Natural killer cell (primary cell): ENCODE results near the gene TCF12.

DNA sequence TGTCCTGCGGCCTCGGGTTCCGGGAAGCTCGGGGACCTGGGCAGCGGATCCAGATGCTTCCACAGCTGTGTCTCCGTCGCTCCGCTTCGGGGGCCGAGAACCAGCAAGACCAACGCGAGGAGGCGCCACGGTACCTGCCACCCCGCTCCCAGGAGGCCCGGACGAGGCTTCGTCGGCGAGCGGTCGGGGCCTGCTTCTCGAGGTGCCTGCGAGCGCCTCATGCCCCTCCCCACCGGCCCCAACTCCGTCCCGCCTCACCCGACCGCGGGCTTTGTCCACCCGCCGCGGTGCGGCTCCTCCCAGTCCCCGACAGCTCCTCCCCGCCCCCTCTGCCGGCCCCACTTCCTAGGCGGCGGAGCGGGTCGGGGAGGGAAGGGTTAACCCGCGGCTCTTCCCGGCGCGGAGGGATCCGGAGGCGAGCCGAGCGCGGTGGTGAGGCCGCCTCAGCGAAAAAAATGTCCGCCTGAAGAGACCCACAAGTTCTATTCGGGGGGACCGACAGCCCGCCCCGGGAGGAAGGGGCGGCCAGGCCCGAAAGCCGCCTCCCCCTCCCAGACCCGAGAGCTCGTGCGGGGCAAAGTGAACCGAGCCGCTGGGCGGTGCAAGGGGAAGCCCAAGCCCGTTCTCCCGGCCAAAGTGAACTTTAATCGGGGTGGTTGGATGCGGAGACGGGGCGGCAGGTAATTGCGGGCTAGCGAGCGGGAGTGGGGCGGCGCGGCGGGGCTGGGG lies at the start of gene TCF12:
Gene TCF12, plus strand, starts transcription at position 418 of the 729 bp plus-strand sequence.
- PRO-cap: bidirectional peak, plus-strand start at position 646 of the sequence, minus-strand start at position 246 of the sequence

GRCh38 chr15:56992888-56993677 lies 74.6 kb downstream of the TCF12 start:
- PRO-cap: no peak

DNA sequence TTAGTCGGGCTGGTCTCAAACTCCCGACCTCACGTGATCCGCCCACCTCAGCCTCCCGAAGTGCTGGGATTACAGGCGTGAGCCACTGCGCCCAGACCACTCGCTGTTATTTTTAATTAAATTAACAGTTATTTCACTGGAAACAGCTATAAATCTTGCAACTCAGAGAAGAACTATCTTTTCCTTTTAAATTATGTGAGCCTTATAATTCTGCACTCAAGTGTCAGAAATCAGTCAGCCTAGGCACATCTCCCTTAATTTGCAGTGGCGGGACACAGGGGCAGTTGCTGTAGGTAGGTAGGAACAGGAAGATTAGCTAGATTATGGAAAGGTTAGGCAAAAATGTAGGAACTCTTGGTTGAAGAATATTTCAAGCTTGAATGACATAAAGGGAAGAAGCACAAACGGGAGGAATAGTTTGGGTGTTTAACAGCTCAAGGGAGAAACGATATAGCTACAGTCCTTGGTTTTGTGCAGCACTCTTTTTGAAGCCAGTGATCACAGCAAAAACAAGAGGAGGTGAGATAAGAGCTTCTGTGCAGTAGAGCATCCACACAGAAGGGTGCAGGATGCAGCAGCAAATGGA lies 223.2 kb downstream of the TCF12 start:
- PRO-cap: no peak

GRCh38 chr15:57143214-57143945 lies 224.9 kb downstream of the TCF12 start:
- PRO-cap: no peak

GRCh38 chr15:57219194-57219585 lies 157.1 kb upstream of the CGNL1 start:
- PRO-cap: no peak

- PRO-cap: no peak
Observed at GRCh38 chr15:57282338-57282783, 93.9 kb upstream of the CGNL1 start.

DNA sequence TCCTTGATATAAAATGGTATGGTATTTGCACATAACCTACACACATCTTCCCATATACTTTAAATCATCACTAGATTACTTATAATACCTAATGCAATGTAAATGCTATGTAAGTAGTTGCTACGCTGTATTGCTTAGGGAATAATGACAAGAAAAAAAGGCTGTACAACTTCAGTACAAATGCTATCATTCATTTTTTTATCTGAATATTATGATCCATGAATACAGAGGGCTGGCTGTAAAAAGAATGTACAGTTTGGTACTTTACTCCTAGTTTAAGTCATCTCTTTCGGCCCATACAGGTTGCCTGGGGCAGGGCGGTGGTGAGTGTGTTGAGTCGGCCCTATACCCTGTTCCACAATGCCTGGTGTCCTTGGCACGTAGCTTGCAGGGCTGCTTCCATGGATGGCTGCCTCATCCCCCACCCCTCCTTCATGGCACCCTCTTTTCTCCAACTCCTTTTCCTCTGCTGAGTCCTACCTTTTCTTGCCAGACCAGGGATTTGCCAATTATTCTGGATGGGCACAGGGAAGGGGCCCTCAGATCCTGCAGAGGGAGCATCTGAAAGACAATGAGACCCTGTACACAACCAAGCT lies 73.8 kb upstream of the CGNL1 start:
- PRO-cap: no peak

DNA sequence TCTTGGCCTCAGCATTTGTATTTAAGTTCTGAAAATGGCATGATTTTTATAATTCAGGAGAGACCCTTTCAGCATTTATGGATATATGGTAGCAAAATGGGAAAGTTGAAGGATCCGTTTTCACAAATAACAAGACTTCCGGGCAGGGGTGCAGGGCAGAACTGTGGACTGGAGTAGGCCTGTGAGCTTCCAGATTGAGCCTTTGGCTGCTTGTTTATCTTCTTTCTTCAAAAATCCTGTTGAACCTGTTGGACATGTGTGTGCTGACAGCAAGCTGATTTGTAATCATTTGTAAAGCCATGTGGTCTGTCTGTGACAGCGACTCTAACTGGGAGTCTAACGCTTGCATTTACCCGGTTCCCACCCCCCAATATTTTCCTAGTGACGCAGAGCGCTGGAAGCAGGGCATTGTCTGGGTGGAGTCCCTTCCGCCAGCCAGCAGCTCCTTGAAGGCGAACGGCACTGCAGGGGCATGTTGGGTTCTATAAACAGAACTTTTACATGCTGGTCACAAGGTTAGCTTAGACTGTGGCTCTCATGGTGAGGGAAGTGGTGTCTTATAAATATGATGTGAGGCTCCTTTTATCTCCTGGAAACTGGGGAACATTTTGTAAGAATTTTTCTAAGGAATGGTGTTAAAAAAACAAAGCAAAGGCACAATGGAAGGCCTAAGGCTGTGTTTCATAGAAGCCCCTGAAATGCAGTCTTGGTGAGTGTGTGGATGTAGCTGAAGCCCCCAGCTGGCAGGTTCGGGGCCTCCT lies 85.7 kb upstream of the MYZAP start:
- PRO-cap: no peak

DNA sequence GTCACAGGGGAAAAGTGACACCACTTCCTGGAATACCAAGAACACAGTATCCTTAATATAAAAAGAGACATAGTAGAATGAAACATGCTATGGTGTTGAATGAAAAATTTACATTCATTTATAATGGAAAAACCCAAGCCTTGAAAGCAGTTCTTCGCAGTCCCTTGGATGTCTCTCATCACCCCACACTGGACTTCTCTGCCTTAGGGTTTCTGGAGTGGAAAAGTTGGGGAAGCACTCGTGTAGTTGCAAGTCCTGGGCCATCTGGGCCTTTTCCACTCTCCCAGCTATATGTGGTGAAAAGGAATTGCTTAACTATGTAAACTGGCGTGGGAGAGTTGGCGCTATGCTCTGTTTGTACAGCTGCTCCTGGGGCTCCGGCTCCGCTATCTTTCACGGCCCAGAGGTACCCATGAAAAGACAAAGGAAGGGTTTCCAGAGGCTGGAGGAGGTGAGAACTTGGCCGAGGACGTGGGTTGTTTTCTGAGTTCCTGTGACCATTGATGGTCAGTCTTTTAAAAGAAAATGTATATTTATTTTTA lies 81.1 kb upstream of the MYZAP start:
- PRO-cap: no peak

GRCh38 chr15:57518264-57518584 lies 73.5 kb upstream of the MYZAP start:
- PRO-cap: no peak

DNA sequence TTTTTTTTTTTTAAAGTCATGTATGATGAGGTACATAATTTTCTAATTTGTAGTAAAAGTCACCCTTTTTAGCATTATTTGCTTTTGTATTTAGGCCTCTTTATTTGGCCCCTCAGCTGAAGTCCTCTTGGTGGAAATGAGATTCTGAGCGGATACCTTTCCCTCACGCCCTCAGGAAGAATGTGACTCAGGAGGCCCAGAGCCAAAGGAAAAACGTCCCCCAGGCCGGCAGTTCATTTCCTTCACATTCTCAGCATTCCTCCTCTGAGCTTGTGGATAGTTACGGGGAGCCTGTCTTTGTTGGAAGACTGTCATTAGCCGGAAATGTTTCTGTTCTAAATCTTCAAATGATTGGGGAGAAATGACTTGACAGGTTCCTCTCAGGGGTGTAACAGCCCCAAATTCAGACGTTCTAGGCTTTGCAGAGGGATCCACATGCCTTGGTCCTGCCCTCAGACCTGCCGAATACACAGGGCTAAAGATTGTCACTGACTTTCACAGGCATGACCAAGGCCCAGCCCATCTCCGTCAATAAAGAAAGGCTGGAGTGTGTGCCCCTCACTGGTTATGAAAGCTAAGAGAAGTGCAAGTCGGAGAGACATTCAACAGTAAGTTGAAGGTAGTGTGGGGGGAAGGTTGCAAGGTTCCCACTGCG lies 39.9 kb upstream of the MYZAP start:
- PRO-cap: no peak

DNA sequence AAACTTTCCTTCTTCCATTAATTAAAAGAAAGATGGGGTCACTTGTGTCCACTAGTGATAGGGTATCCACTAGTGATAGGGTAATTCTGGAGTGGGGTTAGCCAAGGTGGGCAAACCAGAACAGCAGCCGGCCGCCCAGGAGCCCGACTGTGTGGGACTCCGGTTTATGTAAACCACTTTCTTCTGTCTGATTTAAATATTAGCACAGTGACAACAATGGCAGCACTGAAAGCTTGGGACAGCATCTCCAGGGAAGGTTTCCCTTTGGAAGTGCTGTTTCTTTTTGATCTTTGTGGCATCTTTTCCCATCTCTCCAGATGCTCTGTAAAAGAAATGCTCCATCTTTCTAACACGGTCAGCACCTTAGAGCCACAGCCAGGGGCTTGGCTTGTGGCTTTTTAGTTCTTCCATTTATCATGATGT lies 775 bp downstream of the MYZAP start:
- PRO-cap: no peak

DNA sequence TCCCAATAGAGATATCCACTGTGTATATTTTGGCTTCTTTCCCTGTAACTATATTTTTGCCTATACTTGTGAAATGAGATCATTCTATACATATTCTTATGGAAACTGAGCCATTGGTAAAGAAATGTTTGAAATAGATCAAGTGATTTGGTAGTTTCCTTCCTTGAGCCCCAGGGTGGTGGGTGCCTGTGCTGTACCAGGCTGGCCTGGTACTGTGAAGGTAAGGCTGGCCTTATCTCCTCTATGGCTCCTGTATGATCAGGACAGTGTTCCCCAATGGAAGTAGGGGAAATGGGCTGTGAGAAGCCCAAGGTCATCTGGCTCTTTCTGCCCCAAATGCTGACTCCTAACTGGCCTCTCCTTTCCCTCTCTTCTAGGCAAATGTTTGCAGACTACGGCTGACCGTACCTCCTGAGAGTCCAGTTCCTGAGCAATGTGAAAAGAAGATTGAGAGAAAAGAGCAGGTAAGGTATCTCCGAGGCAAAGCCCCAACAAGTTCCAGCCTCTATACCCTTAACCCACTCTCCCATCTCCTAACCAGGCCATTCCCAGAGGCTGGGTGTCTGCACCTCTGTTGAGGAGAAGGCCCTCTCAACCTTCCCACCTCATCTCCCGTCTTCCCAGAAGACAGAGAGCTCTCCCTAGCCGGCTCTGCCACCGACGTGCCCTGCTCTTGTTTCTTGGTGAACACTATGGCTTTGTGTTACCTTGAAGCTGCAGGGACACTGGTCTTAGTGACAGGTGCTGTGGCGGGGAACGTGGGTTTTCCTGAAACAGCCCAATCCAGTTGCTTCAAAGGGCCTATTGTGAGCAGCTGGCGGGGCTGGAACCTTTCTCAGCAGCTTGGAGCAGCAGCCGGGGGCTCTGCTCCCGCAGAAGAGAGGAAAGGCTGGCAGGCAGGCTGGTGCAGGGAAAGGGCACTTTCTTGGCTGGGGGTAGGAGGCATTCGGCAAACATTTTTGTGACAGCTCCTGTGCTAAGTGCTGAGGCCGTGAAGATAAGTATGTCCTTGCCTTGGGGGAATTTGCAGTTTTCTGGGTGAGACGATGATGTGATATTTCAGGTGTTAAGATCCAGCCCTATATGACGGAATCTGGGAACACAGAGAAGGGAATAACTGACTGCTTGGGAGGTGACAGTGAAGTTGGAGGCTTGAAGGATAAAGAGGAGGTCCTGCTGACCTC lies 12.6 kb downstream of the MYZAP start:
- PRO-cap: no peak

- PRO-cap: no peak
Observed at GRCh38 chr15:57633402-57633952, 41.8 kb downstream of the MYZAP start.

GRCh38 chr15:58229115-58229930 lies 91.1 kb downstream of the AQP9 start:
- PRO-cap: no peak

DNA sequence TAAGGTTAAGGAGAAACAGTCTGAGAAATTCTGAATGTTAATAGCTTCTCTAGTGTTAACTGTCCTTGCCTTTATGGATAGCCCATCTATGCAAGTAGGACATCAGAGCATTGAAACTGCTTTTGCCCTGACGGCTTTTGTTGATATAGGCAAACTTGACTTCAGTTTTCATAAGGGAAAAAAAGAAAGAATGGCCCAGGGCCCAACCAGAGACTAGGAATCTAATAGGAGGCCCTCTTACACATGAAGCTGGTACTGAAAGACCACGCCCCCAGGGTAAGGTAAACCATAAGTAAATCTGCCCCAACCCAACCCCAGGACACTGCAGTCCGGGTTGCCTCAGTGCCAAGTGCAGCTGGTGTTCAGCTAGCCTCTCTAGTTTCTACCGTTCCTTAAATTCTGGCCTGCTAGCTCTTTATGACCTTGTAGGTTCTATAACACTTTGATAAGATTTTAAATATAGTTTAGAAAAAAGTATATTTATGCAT lies 136.7 kb downstream of the AQP9 start:
- PRO-cap: no peak

- PRO-cap: no peak
Observed at GRCh38 chr15:58330914-58331205, 100.9 kb upstream of the LIPC start.

DNA sequence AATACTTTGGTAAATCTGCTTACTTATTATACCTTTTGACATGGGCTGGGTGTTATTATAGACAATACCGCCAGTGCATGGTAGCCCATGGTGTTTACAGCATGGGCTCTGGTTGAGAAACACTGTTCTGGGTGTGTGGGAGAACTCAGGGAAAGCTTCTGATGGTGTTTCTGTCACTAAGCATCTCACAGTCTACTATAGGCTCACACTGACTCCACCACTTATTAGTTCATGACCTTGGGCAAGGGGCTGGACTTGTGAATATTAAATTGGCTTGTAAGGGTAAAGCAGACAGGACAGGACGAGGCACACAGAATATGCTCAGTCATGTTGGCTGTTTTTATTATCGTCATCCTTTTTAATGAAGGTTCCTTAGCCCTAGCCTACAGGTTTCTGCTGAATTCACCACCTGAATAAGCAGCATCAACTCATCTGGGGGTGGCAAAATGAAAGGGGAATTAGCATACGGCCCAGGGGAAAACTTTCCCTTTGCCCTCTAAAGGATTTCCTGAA lies 39.7 kb upstream of the LIPC start:
- PRO-cap: no peak

DNA sequence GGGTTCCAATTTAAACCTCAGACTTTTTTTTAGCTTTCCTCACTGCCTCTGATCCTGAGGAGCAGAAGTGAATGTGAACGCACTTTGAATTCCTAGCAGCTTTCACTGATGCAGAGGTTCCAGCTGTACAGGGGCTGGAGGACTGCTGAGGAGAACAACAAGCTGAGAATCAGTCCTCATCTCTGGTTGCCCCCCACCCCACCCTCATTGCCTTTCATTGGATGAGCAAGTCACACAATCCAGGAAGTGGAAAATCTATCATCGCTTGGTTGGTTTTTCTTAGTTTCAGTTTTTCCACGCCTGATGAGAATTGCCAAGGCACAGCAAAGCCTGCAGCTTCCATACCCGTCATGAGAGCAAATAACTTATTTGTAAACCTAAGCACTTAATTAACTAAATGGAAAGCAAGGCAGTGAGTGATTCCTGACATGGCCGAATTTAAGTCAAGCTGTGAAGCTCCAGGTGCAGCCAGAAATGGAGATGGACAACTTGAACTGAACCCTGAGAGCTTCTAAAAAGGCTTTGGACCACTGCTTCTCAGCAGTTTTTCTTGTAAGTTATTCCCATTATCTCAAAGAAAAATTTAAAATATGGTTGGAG lies 21.4 kb upstream of the LIPC start:
- PRO-cap: bidirectional peak, plus-strand start at position 288 of the sequence, minus-strand start at position 170 of the sequence

- PRO-cap: no peak
Observed at GRCh38 chr15:58432400-58432983, 701 bp downstream of the LIPC start.